Daoy (cell line): ENCODE data around the gene AGPAT4.

DNA sequence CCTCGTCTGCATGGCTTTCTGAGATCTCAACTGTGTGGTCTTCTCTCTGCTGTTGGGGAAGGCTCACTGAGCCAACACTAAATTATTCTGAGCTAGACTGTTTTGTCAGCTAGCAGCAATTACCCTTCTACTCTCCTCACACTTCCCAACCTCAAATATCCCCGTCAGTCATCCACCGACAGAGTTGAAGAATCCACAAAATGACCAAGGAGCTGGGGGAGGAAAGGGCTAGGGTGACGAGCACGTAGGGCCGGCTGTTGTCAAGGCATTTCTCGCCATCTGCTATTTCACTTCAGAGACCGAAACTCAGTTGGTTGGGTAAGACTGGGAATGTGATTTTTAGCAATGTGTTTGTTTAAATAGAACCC is 9.4 kb downstream of the MAS1 start:
- RAMPAGE, long total RNA = no peak

DNA sequence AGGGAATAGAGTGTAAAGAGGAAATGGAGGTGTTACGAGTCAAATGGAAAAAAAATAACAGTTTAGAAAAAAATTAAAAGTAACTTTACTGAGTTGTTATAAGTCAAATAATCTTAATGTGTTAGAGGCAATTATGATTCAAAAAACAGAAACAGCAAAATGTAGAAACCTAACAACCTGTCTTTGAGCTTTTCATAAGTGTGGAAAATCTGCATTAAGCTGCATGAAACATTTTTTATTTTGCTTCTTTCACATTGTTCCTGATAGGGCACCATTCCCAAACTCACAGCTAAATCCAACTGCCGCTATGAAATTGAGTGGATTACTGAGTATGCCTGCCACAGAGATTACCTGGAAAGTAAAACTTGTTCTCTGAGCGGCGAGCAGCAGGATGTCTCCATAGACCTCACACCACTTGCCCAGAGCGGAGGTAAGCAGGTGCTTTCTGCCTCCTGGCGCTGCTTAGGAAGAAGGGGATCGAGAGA is 63.4 kb downstream of the IGF2R start:
- RAMPAGE, long total RNA = no peak

GRCh38 chr6:160041332-160041945 is 72.6 kb downstream of the IGF2R start:
- RAMPAGE, long total RNA = no peak

DNA sequence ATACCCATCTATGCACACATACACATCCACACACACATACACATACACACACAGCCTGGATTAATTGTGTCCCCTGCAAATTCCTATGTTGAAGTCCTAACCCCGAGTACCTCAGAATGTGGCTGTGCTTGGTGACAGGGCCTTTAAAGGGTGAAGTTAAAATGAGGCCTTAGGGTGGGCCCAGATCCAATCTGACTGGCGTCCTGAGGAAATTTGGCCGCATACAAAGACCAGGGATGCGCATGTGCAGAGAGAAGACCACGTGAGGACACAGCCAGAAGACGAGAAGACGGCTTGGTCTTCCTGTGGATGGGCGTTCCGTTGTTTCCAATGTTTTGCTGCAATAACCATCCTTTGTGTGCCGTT is 40.9 kb upstream of the SLC22A2 start:
- RAMPAGE, long total RNA = no peak

DNA sequence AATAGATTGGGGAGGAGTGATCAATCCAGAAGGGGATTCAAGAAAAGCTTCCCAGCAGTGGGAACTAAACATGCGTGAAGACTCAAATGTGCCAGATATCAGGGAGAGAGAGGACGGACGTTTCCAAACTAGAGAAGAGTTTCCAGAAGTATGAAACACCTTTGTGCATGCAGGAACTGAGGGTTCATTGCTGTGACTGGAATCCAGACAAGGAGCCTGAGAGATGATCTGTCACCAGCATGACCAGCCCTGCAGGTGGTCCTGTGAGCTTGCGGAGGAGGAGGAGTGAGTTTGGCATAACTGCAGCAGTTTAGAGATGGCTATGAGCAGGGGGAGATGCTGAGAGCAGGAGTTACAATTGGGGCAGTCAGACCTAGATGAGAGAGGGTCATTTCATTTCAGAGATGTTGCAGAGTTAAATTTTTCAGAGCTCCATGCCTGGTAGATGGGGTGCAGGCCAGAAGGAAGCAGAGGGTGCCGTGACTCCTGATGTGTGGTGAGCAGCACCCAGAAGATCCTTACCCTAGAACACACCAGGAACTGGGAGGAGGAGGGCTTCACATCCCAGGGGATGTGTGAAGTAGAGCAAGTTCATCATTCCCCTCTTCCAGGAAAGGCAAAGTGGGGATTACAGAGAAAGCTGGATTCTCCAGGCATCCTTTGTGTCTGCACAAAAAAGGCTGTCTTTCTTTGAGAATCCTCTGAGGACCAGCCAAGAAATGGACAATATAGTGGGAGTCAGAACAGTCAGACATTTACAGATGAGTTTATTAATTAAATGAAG is 89.7 kb downstream of the SLC22A3 start:
- RAMPAGE, long total RNA = no peak

- RAMPAGE, long total RNA = no peak
These were observed 96.9 kb downstream of the SLC22A3 start for GRCh38 chr6:160444905-160445616.

GRCh38 chr6:160737716-160738465 is 35.8 kb downstream of the PLG start:
- RAMPAGE, long total RNA = no peak

DNA sequence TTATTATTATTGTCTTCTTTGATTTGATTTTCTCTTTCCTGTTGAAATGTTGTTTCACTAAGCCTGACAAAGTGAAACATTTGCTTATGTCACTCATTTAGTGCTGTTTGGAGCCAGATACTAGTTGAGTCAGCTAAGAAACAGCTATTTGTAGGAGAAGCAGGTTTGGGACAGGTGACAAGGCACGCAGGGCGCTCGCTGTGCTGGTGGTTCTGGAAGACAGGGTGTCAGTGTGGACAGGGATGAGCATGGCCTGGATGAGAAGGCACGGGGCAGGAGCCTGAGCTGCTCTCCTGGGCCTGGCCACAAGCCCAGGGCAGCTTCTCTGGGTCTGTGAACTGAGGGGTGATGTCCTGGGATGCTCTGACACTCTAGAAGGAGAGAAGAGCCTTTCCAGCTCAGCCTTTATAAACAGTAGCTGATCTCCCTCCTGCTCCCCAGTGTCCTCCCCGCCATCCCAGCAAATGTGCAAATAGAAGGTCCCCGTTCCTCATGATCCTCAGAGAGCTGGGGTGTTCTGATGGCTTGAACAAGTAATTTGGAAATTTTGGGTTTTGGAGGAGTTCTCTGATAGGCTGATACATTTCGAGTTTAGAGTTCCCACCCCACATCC is 37.9 kb downstream of the PLG start:
- RAMPAGE, long total RNA = no peak

- RAMPAGE, long total RNA = no peak
These were observed 64.5 kb upstream of the MAP3K4 start for GRCh38 chr6:160927070-160927406.

GRCh38 chr6:160973343-160973861 is 18.2 kb upstream of the MAP3K4 start:
- RAMPAGE, long total RNA = no peak

DNA sequence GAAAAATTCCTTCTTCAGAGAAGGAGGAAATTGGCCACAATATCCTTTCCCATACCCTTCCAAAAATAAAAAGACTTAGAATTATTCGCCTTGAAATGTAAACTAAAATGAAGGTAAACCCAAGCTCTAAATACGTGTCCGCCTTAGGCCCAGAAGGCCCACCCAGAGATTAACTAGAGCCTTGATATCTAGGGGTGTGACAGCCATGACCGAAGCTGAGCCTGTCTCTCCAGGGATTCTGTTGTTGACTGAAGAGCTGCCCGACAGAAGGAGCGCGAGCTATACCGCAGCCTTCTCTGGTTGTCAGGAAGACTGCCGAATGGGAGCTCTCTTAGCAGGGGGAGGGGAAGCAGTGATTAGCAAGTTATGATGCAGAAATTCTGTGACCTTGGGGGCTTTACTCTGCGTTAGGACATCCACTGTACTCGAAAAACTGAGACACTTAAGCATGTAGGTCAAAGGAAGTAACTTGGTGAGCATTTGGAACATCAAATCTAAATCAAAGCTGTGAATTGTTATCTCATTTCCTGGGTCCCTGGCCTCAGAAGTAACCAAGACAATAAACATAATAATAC is 84.5 kb downstream of the MAP3K4 start:
- RAMPAGE, long total RNA = no peak

GRCh38 chr6:161076603-161077033 is 85.0 kb downstream of the MAP3K4 start:
- RAMPAGE, long total RNA = no peak

DNA sequence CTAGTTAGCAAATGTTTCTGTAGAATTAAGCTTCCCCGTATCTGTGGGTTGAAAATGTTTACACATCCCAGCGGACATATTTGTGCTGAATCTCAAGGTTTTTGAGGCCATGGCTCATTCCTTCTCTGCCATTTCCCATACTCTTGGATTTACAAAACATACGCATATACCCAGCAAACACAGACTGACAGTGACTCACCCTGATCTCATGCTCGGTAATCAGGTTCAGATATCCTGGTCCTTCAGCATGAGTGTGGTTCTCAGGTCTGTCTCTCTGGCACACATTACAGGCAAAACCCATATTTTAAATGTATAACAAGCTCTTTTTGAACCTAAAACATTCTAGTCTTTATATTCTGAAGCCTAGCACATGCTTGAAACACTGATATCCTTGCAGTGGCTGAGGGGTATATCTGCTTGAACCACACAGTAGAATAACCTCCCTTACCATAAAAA is 58.6 kb downstream of the AGPAT4 start:
- RAMPAGE, long total RNA = no peak

- RAMPAGE, long total RNA = no peak
These were observed at the start of gene AGPAT4 for GRCh38 chr6:161273253-161274354. Gene AGPAT4, minus strand, starts transcription at chr6:161274061.

- RAMPAGE, long total RNA = no peak
These were observed 366.1 kb downstream of the PRKN start for GRCh38 chr6:162361483-162361762.

DNA sequence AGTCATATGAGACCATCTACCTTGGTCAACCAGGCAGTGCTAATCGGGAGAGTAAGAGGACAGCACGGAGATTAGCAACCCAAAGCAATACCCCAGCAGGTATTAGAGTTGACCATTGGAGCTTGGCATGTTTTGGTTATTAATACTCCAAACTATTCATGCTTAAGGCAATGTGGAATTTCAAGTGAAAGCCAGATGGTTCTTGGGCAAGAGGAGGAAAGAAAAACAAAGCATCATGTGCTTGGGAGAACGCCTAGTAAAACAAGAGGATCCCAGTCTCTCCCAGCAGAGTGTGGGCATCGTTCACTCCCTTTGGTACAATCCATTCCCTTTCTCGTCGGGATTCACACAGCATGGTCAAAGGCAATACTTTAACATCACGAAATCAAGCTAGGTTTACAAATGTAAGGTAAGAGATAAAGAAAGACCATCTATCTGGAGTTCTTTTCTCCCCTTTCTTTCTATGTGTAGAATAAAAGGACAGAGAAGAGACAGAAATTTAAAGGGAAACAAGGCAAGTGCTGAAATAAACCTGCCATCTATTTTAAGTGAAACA is 349.8 kb downstream of the PRKN start:
- RAMPAGE, long total RNA = no peak

GRCh38 chr6:162488493-162488897 is 239.1 kb downstream of the PRKN start:
- RAMPAGE, long total RNA = no peak

DNA sequence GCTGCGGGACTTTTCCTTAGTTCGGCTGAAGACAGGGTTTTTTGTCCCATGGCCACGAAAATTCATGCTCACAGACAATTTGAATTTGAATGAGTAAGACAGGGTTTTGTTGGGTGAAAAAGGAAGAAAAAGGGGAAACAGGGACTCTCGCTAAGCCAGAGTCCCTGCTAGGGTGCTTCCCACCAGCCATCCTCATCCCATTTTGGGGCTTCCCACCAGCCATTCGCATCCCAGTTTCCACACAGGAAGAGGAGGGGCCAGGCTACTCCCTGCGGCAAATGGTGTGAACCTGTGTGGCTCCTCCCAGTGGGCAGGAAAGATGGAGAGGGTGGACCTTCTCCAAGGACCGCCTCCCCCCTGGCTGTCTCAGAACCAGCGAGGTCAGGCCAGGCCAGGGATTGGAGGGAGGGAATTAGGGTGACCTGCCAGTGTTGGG is 326.8 kb downstream of the PACRG start:
- RAMPAGE, long total RNA = no peak

GRCh38 chr6:163180934-163181609 is 233.4 kb upstream of the QKI start:
- RAMPAGE, long total RNA = no peak

GRCh38 chr6:163393896-163394267 is 20.6 kb upstream of the QKI start:
- RAMPAGE, long total RNA = no peak